Fallopian tube (tissue), 1 donor: ENCODE data around the gene CDYL.

DNA sequence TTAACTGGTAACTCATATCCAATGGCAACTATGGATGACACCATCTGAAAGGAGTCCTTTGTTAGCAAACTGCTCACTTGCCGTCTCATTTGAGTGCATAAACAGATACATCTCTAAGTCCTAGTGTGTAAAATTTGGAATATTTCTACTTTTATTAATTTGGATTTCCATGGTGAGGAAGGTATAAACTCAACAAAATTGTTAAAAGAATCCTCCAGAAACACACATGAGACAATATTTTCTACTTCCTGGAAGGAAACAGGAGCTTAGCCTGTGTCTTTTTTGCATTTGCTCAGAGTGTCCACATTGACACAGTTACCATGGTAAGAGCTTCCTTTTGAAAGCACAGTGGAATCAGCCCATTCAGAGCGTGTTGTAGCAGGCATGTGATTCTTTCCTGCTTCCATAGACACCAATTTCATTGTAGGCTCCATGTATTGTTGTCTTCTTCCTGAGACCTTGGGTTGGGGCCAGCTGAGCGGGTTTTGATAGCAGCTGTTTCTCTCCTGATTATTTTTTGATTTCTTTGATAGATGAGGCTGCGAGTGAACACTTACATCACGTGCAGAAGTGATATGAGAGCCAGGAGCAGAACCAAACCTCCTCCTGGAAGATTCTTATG is 44.8 kb upstream of the PXDC1 start:
- PRO-cap: bidirectional peak, plus-strand start at position 454 of the sequence, minus-strand start at position 308 of the sequence

DNA sequence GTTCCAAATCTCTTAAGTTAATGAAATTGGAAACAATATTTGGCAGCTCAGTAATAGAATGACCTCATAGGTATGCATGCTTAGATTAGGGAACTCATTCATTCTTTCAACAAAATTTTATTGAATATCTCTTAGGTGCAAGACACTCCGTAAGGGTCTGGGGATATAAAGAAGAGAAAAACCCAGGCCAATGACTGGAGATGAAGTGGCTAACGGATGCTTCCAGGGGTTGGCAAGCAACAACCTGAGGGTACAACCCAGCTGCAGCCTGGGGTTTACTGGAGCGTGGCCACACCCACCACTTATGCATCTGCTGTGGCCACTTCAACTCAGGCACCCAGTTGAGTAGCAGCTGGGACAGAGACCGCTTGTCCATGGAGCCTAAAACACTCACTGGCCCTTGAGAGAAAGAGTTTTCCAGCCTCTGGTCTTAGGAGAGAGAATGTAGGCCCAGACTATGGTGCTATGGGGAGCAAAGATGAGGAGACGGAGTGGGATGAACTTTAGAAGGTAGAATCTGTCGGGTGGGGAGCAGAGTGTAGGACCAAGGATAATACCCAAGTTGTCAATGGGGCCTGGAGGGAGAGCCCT is 46.7 kb upstream of the PXDC1 start:
- PRO-cap: no peak

DNA sequence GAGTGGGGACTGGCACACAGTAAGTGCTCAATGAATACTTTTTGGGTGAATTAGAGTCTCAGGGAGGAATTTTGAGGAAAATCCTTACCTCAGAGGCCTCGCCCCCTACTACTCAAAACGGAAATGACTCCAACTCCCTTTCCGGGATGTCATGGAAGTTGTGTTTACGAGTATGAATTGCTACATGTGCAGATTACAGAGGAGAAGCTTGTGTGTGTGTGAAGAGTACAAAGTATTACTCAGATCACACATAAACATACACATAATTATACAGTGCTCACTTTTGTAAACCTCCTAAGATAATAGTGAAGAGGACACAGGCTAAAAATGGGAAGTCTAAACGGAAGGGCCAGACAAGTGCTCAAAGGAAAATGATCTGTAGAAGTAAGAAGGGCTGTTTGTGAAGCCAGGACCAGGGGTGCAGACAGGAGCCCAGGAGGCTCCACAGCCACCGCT is 43.4 kb upstream of the FAM50B start:
- PRO-cap: no peak

DNA sequence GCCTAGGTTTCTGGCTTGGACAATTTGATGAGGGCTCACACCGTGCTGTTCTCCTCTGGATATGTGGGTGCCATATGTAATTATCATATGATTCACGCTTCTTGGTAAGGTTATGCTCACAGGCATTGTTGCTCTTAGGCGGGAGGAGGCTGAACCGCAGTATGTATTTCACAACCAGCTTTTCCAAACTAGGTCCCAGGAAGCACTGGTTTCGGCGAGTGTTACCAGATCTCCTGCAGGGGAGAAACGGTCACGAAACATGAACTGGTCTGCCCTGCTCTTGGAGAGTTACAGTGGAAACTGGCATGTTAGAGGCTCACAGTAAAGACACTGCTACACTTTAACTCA is 782 bp upstream of the FAM50B start:
- PRO-cap: no peak

GRCh38 chr6:3906466-3907279 is 57.5 kb downstream of the FAM50B start:
- PRO-cap: unidirectional peak, plus-strand start at chr6:3906830

GRCh38 chr6:3913877-3914143 is 64.6 kb downstream of the FAM50B start:
- PRO-cap: no peak

DNA sequence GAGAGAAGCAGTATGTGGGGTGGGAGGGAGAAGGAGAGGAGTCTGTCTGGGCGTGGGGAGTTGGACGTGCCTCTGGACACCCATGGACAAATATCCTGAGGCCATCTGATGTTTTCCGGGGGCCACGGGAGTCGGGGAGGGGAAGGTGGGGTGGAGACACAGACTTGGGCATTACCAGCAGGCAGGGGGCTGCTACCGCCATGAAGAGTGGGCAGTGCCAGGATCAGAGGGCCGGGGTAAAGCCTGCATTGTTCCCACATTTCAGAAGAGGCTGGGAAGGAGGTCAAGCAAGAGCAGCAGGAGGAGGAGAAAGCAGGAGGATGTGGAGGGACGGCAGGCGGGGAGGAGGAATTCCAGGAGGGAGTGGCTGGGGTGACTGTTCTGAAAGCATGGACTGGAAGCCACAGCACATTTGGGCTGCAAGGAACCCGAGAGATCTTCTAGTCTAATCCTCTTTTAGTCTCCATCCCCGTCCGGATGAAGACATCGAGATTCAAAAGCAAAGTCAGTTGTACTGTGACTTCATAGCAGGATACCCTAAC is 76.9 kb downstream of the FAM50B start:
- PRO-cap: no peak

- PRO-cap: no peak
Measured at GRCh38 chr6:4446954-4447432, 311.6 kb upstream of the ECI2 start.

GRCh38 chr6:4647271-4647955 is 128.8 kb upstream of the CDYL start:
- PRO-cap: unidirectional peak, minus-strand start at chr6:4647726; unidirectional peak, minus-strand start at chr6:4647796

- PRO-cap: no peak
Measured at GRCh38 chr6:4772705-4773246, 3.4 kb upstream of the CDYL start.

DNA sequence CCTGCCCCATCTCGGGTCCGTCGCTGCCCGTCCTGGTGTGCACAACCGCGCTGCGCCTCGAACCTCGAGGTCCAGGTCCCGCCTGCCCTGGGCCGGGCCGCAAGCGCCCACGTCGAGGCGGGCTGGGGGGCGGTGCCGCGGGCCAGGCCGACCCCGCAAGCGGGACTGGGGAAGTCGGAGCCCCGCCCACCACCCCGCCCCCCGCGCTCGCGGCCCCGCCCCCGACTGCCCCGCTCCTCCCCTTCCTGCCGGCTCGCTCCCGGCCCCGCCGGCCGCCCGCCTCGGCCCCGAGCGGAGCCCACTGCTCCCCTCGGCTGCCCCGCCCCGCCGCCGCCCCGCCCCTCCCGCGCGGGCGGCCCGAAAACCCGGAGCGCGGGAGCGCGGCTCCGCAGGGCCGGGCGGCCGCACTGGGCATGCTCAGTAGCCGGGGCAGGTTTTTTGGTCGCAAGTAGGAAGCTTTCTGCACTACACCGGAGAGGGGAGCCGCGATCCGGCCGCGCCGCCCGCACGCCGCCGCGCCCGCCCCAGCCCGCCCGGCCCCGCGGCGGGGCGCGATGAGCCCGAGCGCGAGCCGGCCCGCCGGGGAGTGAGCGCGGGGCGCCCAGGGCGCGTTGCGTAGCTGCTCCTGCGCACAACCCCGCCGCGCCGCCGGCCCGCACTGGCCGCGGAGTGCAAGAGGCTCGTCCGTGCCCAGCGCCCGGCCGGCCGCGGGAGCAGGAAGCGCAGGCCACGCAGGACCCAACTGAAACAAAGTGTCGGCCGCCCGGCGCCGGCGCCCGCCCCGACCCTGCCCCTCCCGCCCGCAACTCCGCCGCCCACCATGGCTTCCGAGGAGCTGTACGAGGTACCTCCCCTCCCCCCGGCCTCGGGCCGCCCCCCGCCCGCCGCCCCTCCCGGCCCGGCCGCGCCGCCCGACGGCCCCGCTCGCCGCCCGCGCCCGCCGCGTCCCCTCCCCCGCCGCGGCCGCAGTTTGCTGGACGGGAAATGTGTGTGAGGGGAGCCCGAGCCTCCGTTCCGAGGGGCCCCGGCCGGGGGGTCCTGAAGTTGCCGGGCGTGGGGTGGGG is at the start of gene CDYL:
TSS of gene CDYL (plus strand) at position 441 of the 1,064 bp plus-strand sequence.
- PRO-cap: bidirectional peak, plus-strand start at position 465 of the sequence, minus-strand start at position 167 of the sequence

DNA sequence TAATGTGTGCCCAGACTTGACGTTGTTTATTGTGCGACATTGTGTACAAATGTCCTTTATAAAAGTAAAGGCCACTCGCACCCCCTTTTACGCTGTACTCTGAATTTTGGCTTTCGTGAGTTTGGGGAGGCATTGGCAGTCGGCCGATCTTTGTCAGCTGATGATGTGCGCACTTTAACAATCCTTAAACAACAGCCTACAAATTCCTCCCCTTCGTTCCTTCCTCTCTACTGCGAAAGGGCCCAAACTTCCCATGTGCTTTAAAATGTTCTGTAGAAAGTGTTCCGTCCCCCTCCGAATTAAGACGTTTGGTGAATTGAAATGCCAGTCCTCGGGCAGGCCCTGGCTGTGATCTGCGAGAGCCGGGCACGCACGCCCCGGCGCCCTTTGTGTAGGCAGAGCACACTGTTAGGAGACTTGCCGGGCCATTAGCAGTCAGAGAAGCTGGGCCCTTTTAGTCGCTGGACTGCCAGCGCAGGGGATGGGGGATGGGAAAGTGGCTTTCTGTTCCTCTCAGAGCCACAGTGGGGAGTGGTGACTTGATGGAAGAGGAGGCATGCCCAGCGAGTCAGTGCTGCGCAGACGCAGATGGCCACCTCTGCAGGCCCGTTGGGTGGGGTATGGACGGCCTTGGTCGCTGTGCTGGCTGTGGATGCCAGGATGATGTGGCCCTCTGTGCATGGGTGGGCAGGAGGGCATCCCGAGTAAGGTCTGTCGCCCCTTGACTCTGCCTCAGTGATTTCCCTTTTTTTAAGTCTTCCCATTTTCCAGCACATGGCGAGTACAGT is 2.2 kb downstream of the PPP1R3G start:
- PRO-cap: no peak

DNA sequence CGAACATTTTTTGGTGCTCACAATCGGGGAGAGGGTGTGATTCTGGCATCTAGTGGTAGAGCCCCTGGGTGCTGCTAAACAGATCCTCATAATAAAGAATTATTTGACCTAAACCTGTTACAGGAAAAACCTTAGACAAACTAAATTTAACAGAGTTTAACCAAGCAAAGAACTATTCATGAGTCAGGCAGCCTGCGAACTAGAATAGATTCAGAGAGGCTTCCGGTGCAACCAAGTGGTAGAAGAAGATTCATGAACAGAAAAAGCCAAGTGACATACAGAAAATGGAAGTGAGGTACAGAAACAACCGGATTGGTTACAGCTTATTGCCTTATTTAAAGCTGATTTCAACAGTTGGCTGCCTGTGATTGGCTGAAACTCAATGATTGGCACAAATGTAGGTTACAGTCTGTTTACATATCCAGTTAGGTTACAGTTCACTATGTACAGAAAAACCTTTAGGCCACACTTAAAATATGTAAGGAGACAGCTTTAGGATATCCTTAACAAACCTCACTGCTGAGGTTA is 10.1 kb downstream of the PPP1R3G start:
- PRO-cap: no peak

DNA sequence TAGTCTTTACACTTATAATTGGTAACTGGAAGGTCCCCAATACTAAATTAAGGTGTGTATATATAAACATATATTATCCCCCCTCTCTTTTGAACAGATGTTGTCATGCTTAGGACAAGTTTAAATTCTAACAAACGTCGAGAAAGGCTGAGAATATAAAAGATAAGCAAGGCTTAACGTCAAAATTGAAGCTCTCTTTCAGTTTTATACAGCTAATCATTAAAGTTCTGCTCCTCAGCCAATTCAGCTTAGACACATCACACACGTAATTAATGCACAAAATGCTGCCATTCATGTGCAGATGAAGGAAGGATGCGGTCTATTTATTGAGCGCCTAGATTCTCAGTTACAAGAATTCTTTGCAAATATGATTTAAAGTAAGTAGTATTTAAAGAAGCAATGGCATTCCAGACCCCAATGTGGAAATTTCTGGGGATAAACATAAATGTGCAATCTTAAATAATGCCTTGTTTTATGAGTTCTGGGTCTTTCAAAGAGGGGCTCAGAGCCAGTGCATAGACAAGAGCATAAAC is 86.0 kb downstream of the LYRM4 start:
- PRO-cap: no peak

GRCh38 chr6:5175625-5176043 is 85.1 kb downstream of the LYRM4 start:
- PRO-cap: no peak

GRCh38 chr6:5204634-5205539 is 55.9 kb downstream of the LYRM4 start:
- PRO-cap: no peak

DNA sequence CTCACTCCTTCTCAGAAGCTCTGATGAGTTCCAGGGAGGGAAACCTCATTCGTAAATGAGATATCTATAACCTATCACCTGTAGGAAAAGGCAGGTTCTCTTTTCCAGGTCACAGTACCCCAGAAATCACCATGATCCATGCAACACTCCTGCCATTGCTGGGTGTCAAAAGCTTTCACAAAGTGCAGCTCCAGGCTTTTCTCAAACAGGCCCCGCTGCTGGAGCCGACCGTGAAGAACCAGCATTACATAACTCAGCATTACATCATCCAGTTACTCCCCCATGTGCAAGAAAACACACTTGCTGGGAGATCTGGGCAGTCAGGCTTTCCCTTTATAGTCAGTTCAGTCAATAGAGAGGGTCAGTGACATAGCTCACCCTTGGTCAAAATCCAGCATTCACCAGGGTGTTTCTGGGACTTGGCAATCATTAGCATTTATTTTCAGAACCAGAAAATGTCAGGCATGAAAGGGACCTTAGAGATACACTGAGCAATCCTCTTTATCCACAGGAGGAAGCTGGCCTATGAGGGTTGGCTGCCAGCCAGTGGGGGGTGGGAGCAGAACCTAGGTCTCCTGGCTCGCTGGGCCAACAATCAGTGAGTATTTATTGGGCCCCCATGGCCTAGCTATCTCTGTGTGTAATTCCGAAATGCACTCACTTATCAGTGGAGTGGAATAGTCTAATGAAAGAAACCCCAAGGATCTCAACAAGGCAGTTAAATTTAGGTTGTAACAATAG is 54.8 kb downstream of the LYRM4 start:
- PRO-cap: no peak

GRCh38 chr6:5663253-5663747 is 343.4 kb downstream of the NRN1 start:
- PRO-cap: no peak

GRCh38 chr6:5672670-5673030 is 334.1 kb downstream of the NRN1 start:
- PRO-cap: bidirectional peak, plus-strand start at chr6:5672821, minus-strand start at chr6:5672743

DNA sequence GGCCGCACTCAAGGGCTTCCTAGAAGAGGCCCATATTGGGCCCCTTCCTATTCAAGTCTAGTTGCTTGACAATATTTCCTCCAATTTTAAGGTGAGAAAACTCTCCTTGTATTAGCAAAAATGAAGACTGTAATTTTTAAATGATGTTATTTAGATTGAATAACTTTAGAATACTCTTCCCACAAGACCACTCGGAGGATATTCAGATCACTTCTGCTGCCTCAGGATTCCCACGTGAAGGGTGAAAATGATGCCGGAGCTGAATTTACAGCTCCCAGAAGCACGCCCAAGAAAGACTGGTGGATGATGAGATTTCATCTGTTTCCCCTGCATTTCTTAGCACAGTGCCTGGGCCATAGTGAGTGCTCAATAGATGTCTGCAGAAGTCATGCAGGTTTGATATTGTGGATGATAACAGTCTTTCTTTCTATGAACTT is 320.9 kb downstream of the NRN1 start:
- PRO-cap: no peak